Smooth muscle cell (in vitro differentiated cells): Measurements from ENCODE around the gene SLC16A14.

GRCh38 chr2:229183616-229183938, 87.5 kb downstream of the PID1 start:
- RAMPAGE, long total RNA: no peak

DNA sequence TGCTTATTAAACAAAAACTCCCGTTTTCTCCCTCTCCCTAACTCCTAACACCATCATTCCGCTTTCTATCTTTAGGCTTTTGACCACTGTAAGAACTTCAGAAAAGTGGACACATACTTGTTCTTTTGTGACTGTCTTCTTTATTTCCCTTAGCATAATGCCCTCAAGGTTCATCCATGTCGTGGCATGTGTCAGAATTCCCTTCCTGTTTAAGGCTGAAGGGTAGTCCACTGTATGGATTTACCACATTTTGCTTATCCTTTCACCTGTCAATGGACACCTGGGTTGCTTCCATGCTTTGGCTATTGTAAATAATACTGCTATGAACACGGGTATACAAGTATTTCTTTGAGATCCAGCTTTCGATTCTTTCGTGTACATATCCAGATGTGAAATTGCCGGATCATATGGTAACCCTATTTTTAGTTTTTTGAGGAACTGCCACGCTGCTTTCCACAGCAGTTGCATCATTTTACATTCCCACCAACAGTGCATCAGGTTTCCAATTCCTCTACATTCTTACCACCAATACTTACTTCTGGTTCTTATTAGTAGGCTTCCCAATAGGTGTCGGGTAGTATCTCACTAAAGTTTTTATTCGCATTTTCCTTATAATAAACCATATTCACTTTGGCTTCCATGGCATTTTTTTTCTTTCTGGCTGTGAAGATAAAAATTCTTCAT, 69.7 kb downstream of the PID1 start:
- RAMPAGE, long total RNA: no peak

DNA sequence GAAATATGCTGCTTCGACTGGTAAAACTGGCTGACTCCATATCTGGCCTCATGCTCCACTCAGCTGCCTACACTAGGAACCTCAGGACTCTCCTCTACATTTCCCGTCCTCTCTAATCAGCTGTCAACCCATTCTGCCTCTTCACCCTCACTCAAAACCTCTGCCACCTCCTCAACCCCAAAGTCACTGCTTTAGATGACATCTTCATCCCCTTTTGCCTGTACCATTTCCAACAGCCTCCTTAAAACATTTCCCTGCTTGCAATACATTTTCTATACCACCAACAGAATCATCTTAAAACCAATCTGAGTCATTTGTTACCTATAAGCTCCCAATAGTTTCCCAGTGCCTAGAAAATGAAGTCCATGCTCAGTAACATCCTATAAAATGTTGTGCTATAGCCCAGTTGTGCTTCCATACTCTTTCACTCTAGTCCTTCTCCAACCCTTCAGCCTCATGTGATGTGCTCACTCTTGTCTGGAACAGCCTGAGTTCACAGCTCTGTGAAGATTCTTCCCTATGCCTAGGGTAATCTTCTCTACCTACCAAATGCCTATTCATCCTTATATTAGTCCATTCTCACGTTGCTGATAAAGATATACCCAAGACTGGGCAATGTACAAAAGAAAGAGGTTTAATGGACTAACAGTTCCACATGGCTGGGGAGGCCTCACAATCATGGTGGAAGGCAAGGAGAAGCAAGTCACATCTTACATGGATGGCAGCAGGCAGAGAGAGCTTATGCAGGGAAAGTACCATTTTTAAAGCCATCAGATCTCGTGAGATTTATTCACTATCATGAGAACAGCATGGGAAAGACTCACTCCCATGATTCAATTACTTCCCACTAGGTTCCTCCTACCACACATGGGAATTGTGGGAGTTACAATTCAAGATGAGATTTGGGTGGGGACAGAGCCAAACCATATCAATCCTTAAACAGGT, 28.4 kb downstream of the PID1 start:
- RAMPAGE, long total RNA: no peak

- RAMPAGE, long total RNA: no peak
These were observed 2.3 kb downstream of the PID1 start for GRCh38 chr2:229268655-229269247.

DNA sequence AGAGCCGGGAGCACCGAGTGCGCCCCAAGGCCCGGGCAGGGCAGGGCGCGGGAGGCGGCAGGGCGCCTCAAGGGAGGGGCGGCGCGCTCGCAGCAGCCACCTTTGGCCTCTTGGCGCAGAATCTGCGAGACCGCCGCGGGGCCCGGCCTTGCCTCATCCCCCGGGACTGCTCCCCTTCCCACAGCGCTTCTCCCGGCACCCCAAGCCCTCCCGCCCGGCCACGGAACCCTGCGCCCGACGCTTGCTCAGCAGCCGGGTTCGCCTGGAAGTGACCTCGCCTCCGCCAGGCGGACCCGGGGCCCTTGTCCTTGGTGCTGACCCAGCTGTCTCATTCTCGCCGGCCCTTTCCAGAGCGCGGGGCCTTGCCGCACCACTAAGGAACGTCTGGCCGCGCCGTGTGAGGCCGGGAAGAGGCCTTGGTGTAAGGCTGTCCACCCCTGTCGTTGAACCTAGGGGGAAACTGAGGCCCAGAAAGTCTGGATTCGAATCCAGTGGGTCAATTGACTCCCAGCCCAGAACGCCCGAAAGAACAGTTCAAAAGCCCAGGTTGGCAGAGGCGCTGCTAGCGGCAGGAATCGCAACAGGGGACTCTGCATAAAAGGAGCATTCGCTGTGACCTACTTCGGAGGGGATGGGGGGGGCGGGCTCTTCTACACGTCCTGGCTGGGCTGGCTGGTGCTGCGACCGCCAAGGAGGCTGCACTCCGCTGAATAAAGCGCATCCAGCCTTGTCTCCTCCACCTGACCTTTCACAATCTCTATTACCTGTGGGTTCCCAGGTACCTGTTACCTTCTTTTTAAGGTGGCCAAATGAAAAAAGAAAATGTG, 718 bp upstream of the DNER start:
- RAMPAGE, long total RNA: no peak

GRCh38 chr2:230068425-230069210, at the start of gene SLC16A14:
Gene SLC16A14 (minus strand): TSS chr2:230068924.
- RAMPAGE, long total RNA: start-site peak on the minus strand at chr2:230068858-230068932, 32 and 15 reads in 2 replicates

DNA sequence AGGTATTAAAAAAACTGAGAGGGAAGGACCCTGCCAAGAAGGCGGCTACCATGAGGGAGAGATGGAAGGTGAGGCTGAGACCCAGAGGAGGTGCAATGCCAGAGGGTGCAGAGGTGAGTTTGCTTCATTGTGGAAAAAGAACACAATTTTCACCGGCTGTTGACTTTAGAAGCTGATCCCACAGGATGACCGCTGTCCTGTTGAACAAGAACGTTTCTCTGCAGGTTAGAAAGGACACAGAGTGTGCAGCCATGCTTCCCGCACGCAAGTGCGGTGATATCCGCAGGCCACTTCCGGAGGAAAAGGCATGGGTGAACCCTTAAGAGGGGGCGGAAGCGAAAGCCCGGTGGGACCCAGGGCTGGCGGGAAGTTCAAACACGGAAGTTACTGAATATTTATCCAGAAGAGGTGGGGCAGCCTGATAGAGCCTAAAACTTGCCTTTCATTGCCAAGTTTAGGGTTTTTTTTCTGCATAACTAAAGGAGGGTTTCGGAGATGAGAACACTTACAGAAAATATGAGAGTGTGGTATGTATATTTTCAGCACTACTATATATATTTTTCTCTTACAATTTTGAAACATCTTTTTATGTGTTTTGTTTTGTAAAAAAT, 16.5 kb downstream of the SP110 start:
- RAMPAGE, long total RNA: no peak

DNA sequence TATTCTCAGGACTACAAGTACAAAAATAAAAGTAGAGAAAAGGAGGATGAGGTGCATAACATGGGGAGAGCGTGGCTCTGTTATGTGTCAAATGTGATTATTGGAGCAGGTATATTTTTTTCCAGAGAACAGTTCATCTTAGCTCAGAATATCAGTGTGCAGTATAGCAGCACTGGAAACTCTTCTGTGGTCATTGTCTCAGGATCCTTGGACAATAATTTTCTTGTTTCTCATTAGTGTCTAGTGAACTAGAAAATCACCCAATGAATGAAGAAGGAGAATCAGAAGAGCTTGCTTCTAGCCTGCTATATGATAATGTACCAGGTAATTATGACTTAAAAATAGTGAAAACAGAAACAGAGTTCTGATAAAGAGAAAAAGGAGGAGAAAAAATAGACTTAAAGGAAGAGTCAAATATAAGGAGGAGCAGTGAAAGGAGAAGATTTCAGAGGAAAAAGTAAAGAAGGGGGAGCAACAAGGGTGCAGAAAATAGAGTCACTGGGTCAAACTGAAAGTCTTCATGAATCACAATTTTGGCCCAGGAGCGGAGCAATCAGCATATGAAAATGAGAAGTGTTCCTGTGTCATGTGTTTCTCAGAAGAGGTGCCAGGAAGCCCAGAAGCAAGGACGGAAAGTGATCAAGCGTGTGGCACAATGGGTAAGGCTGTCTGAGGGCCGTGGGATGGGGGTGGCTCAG, 43.9 kb downstream of the SP140 start:
- RAMPAGE, long total RNA: no peak

- RAMPAGE, long total RNA: no peak
These were observed 15.3 kb downstream of the SP140L start for GRCh38 chr2:230342249-230342802.

- RAMPAGE, long total RNA: no peak
These were observed 44.5 kb upstream of the SP100 start for GRCh38 chr2:230371442-230371989.

GRCh38 chr2:230391795-230392285, 24.2 kb upstream of the SP100 start:
- RAMPAGE, long total RNA: no peak

GRCh38 chr2:230449950-230450340, 33.9 kb downstream of the SP100 start:
- RAMPAGE, long total RNA: no peak

DNA sequence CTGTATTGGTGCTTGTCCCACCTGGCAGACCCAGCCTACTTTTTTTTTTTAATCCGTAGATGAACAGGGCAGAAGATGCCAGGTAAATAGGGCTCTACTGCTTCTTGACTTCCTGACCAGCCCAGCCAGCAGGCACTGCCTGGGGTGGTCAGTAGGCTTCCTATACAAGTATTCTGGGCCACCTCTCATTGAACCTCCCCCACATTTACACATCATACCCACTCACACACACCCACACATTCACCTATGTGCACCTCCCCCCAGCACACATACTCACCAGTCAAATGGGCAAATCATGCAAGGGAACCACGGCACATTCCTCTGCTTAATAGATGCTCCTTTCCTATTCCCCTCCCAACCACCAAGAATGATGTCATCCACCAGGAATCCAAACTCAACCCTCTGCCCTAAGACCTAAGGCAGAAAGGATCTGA, 21.8 kb upstream of the CAB39 start:
- RAMPAGE, long total RNA: no peak

GRCh38 chr2:230726585-230727084, 14.0 kb downstream of the CAB39 start:
- RAMPAGE, long total RNA: no peak

GRCh38 chr2:230737696-230738199, 25.1 kb downstream of the CAB39 start:
- RAMPAGE, long total RNA: no peak

GRCh38 chr2:230861612-230861961, 3.2 kb upstream of the ITM2C start:
- RAMPAGE, long total RNA: no peak

- RAMPAGE, long total RNA: no peak
These were observed 29.6 kb downstream of the ITM2C start for GRCh38 chr2:230894183-230894869.

DNA sequence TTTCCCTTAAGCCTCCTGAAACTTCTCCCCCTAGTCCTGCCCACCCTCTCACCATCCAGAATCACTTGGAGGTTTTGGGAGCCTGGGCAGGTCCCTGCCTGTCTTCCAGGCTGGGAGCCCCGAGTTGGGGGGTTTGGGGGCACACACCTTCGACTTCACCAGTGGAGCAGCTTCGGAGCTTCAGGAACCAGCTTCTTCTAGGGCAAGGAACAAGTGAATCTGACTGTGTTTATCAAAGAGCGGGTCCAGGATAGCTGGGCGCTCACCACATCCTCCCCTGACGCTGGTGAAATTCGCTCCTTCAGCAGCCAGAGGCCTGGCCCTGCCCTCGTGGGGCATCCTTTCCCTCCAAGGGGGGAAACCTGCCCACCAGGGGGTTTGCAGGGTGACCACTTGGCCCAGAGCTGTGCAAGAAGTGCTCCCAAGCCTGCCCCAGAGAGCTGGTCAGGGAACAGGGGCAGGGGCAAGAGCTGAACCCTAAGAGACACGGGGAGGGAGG, 2.5 kb upstream of the GPR55 start:
- RAMPAGE, long total RNA: no peak

- RAMPAGE, long total RNA: no peak
These were observed 8.6 kb upstream of the ARMC9 start for GRCh38 chr2:231189562-231190564.

DNA sequence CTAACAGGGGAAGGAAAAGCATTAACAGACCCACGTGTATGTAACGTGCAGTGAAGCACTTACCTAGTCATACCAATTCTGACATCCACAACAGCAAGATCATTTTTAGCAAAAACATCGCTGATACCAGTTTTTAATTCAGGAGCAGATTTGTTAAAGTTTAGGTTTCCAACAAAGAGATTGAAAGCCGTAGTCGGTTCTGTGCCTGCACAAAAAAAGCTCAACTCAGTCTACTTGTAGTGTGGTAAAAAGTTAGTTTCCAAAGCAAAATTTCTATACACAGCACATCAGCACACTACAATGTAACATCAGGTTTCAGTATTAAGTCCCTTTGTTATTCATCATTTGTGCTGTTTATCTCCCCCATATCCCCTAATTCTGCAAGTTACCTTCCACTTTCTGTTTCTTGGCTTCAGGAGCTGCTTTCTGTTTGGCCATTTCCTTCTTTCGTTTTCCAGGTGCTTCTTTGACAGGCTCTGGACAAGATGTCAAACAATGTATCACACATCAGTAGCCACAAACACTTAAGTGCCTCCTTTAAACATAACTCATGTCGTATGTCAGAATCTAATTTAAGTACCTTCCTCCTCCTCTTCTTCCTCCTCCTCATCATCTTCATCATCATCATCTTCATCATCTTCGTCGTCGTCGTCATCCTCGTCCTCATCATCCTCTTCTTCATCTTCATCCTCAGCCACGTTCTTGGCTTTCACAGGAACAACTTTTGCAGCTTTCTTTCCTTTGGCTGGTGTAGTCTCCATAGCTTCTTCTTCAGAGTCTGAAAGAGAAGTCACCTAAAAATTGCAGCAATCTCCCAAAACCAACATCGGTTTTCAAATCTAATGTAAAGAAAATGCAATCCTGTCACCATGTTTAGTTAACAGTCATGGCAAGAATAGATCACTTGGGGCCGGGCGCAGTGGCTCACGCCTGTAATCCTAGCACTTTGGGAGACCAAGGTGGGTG, 3.9 kb downstream of the NCL start:
- RAMPAGE, long total RNA: no peak